ENCODE measurements around a stretch of chr10.

DNA sequence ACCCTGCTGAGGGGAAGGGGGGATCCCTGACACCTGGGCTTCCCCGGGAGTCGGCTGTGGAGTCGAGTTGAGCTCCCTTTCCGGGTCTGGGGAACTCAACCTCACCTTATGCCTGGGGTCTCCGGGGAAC, 93 bp downstream of the SFR1 start:
- PRO-cap, result no peak
- RRBS, 2 experiments, result 0% methylated on average over 2 to 4 of the region's 5 CpGs

- PRO-cap, result no peak
Measured at GRCh38 chr10:104221848-104222156, 10.4 kb downstream of the CFAP43 start.

GRCh38 chr10:104259226-104259923, 4.7 kb downstream of the GSTO1 start:
- PRO-cap, result no peak
- RRBS, 2 experiments, result no CpG with 5 or more reads among the region's 4 CpGs

DNA sequence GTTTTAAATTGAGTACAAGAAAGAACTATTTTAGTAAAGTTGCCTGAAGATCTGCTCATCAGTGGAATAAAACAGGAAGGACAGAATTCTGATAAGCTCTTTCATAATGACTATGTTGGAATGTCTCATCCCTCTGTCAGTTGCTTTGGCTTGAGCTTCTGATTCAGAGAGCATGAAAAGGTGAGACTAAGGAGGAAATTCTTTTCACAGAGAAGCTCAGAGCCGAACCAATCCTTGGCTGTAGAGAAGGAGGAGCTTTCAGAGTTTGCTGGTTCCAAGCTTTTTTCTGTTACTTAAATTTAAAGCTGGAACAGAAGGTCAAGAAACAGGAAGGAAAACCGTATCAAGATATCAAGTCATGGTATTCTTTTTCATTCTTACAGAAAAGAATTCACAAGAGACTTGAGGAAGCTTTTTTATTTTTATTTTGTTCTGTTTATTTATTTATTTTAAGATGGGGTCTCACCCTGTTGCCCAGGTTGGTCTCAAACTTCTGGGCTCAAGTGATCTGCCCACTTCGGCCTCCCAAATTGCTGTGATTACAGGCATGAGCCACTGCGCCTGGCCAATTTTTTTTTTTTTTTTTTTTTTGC, 24.1 kb downstream of the GSTO2 start:
- PRO-cap, result no peak
- RRBS, 2 experiments, result no CpG with 5 or more reads among the region's 4 CpGs

DNA sequence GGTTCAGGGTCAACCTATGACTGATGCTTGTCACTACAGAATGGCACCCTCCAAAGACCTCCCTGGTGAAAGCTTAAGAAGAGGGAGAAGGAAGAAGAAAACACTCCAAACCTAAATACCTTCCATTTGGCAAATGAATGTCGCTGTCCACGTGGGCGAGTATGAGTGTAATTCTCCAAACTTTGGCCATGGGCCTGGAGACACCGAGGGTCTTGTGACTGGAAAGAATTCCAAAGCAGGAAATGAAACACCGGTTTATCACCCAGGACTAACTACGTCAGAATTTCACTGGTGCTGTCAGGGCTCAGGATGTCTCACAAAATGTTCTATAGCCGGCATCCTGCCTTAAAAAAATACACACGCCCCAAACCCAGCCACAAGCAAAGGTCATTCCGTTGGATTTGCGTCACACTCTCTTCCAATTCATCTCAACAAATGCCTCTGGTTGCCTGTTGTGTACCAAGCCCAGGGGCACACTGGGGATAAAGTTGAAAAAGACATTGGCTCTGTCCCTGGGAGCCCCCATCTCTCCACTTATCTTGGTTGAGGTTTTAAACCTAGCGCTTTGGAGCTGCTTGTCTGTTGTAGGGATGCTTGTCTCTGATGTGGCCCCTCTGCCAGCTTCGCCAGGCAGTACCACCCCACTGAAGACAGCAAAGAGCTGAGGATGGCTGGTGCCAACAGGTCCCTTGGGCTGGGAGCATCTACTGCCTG, 31.1 kb downstream of the GSTO2 start:
- PRO-cap, result no peak
- RRBS, 2 experiments, result 1 to 17% methylated on average over 3 of the region's 12 CpGs

- PRO-cap, result no peak
- RRBS, 2 experiments, result no CpG with 5 or more reads among the region's 5 CpGs
Measured at GRCh38 chr10:104327864-104328051, 10.5 kb downstream of the ITPRIP start.

GRCh38 chr10:104332294-104333090, 5.8 kb downstream of the ITPRIP start:
- PRO-cap, result no peak
- RRBS, 2 experiments, result no CpG with 5 or more reads among the region's 10 CpGs

GRCh38 chr10:104339056-104339455, 791 bp upstream of the ITPRIP start:
- PRO-cap, result no peak
- RRBS, 2 experiments, result no CpG with 5 or more reads among the region's 20 CpGs

- PRO-cap, result no peak
- RRBS, 2 experiments, result no CpG with 5 or more reads among the region's 1 CpG
Measured at GRCh38 chr10:105742351-105742690, 1101.2 kb downstream of the SORCS3 start.

DNA sequence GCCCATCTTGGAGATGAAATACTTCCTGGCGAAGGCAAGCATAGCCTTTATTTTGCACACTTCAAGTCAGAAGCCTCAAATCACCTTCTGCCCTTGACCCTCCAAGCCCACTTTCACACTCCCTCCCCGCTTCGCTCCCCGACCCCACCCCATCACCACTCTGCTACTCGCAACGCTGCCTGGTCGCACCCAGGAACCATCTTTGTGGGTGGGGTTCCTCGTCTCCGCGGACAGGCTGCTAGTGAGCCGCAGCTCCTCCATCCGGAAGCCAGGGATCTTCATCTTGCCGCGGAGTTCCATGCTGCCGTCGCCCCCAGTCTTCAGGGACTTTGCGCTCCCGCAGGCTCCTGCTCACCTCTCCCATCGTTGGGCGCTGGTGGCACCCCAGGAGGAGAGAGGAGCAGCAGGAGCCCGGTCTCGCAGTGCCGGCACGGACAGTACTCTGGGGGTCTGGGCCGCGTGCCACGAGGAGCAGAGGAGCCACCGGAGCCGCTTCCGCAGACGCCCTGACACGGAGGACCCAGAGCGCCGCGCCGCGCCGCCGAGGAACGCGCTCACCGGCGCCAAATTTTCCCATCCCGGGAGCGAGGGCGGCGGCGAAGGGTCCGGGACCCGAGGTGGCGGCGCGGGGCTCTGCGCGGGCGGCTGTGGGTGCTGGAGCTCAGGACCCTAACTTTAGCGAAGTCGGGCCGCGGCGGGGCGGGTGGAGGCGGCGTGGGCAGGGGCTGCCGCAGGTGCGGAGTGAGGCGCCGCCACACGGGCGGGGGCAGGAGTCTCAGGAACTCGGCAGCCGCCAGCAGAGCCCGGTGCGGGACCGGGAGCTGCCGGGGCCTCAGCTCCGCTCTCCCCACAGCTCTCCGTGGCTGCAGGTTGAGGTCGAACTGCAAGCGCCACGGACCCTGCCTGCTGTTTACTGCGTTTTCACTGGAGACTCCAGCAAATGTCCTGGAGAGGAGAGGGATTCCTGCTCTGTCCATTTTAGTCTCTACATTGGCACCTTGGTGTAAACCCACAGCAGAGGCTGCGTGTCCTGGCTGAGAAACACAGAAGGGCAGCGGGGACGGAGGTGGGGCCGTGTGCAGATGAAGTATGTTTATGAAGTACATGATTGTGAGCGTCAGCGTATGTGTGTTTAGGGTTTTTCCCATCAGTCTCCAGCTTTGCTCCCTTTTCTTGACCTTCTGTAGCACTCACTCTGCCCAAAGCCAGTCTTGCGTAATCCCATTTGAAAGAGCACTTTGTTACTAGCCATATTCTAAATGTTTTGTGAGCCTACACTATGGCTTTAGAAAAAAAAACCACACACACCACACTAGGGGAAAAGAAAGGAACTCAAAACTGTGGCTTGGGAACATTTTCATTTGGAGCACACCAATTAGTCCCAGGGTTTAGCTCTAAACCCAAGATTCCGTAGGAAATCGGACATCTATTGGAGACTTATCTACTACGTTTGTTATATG, 750.3 kb upstream of the SORCS1 start:
- PRO-cap, result unidirectional peak, minus-strand start at position 851 of the sequence
- RRBS, 2 experiments, result 2 to 3% methylated on average over 20 of the region's 92 CpGs

- PRO-cap, result no peak
- RRBS, 2 experiments, result no CpG with 5 or more reads among the region's 5 CpGs
Measured at GRCh38 chr10:108132180-108132765, 967.8 kb upstream of the SORCS1 start.

DNA sequence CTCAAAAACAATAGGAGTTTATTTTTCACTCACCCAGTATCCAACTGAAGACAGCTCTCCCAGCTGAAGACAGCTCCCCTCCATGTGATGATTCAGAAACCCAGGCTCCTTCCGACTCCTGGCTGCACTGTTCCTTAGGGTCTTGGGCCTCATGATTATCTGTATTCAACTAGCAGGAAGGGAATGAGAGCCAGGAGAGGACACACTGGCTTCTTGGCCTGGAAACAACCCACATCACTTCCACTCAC, 30.3 kb upstream of the XPNPEP1 start:
- PRO-cap, result no peak
- RRBS, 2 experiments, result no CpG with 5 or more reads among the region's 1 CpG

GRCh38 chr10:109969053-109969751, 38.6 kb upstream of the ADD3 start:
- PRO-cap, result no peak
- RRBS, 2 experiments, result no CpG with 5 or more reads among the region's 12 CpGs

GRCh38 chr10:109977371-109978024, 30.3 kb upstream of the ADD3 start:
- PRO-cap, result no peak
- RRBS, 2 experiments, result no CpG with 5 or more reads among the region's 7 CpGs

DNA sequence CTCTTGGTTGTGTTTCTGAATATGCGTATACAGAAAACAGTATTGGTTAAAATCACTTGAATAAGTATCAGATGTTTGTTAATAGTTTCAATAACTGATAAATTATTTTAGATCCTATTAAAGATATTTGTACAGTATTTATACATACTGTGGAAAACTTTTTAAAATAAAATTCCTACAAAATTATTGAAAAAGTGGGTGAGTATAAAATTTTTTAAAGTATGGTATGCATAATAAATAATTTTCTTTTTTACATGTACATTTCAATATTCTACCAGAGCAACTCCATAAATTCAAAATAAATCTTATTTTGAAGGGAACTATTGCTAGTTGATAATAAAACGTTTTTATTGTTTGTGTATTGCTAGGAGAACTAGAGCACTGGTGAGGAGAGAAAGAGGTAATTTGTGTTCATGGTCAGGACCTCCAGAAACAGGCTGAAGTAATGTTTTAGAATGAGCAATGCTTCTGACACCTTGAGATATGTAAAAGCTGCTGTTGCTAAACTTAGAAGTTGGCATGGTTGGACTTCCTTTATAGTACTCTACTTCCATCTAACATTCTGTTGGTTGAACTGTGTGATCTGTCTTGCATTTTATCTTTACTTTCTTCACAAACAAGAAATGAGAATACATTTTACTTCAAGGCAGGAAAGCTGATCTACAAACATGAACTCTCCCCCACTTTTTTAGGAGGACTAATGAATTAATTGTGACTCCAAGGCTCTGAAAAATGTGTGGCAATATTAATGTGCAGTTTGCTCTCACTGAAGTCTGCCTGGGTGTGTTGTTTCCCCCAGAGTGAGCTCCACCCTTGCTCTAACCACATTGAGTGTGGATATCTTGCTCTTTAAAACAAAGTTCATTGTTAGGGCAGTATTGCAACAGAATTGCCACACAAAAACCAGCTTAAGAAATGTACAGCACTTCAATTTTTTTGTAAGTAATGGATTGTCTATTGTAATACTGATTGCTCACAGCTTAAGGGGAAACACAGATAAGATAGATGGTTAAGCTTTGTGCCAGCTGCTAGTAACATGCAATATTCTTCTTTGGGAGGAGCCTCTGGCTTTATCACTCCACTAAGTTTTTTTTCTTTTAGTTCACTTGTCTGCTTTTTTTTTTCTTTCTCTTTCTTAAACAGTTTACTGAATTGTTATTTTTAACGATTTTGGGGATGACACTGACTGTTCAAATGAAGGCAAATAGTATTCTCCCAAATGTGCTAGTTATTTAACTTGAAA, 68.8 kb downstream of the ADD3 start:
- PRO-cap, result no peak
- RRBS, 2 experiments, result no CpG with 5 or more reads among the region's 3 CpGs

DNA sequence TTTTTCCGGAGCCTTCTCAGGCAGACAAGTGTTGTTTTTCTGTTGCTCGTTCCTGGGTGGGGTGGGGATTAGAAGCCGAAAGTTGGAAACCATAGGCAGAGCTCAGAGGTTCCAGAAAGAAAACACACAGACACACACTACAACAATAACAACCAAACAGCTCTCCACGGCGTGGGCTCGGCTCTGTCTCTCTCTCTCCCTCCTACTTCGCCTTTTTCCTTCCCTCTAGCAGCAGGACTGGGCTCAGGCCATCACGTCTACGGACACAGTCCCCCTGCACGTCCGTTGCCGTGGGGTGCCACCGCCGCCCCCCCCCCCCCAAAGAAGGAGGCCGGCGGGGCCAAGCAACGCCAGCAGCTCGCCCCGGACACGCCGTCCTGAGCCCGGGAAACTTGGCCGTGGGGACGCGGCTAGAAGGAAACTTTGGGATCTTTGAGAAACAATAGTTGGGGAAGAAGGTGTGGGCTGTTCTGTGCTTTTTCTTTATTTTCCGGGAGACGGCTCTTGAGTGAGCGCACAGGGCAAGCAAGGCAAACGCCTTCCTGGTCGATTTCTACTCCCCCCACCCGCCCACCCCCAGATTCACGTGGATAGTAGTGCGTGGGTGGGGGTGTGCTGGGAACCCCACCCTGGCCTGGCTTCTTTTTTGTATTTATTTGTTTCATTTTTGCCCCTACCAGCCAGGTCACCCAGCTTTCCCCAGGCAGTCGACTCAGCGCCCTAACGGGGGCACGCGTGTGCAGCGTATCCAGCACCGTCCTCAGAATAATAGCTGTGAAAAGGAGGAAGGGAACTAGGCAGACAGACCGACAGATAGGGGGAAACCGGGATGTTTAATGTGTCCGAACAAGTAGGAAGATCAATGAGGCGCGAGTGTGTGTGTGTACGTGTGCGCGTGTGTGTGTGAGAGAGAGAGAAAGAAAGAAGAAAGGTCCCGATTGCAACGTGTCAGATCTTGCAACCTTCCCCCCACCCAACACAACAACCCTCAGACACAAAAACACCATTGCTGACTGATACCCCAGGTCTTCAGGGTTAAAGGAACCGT, 1.4 kb downstream of the MXI1 start:
- PRO-cap, result bidirectional peak, plus-strand start at position 1,024 of the sequence, minus-strand start at position 770 of the sequence
- RRBS, 2 experiments, result 3% methylated on average over 6 of the region's 51 CpGs; no CpG with 5 or more reads in 1 of the 2 experiments

DNA sequence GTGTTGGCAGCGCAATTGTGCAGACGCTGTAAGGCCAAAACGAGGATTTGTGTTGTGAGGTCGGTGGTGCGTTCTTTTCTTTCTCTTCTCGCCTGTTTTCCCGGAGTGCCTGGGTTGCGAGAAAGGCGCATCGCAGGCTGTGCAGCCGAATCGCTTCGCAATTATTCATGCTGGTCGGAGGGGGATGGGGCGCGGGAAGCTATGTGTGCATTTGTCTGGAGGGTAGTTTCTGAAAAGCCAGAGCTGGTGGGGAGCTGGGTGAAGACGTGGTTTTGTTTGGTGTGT, 2.0 kb downstream of the MXI1 start:
- PRO-cap, result bidirectional peak, plus-strand start at position 240 of the sequence, minus-strand start at position 141 of the sequence
- RRBS, 2 experiments, result no CpG with 5 or more reads among the region's 17 CpGs

GRCh38 chr10:110210516-110211089, 3.2 kb downstream of the MXI1 start:
- PRO-cap, result bidirectional peak, plus-strand start at chr10:110210658, minus-strand start at chr10:110210550; bidirectional peak, plus-strand start at chr10:110210926, minus-strand start at chr10:110210894
- RRBS, 2 experiments, result under 1% methylated on average over 5 of the region's 50 CpGs; no CpG with 5 or more reads in 1 of the 2 experiments

DNA sequence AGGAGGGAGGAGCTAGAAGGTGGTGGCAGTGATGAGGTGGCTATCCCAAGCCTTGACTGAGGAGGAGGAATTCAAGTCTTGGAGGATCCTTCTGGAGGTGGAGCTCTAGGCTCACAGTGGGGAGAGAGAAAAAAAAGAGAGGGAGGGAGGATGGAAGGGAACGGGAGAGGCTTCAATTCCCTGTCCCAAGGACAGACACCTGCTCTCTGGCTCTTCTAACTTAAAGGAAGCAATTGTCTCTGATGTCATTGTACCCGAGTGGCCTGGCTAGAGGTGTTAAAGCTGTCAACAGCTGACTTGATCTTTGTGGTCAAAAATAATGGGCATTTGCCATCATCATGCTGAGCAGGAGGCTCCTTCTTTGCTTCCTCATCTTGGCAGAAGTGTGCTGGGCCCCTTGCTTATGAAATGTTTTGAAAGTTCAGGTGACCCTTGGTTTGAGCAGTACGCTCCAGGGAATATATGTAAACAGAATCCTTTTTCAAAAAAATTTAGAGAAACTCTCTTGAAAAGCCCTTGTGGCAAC, 8.4 kb downstream of the MXI1 start:
- PRO-cap, result no peak
- RRBS, 2 experiments, result no CpG with 5 or more reads among the region's 3 CpGs

DNA sequence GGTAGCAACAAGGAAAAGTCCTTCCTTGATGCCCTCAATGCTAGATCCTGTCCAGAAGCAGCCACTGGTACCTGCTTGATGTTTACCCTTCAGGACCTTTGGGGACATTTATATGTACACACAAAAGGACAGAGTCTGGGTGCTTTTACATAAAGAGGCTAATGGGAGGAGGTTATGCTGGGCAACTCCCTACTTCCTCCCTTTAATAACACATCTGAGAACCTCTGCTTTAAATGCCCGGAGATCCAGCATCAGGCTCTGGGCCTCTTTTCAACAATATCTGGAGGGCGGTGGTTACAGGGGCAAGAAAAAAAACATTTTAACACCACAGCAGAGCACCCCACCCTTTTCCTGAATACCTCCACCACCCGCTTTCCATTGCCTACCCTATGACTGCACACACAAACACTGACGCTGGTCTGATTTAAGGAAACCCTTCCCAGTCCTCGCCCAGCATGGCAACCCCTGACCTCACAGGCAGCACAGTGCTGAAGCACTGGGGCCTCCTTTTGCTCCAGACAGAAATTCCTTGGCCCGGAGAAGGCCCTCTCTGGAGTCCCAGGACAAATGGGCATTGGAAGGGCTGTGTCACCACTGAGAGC, 39.3 kb upstream of the DUSP5 start:
- PRO-cap, result no peak
- RRBS, 2 experiments, result no CpG with 5 or more reads among the region's 6 CpGs

All from astrocyte (in vitro differentiated cells and primary cell).